Epithelial cell of alveolus of lung (primary cell): ENCODE measurements around a stretch of chr1.

DNA sequence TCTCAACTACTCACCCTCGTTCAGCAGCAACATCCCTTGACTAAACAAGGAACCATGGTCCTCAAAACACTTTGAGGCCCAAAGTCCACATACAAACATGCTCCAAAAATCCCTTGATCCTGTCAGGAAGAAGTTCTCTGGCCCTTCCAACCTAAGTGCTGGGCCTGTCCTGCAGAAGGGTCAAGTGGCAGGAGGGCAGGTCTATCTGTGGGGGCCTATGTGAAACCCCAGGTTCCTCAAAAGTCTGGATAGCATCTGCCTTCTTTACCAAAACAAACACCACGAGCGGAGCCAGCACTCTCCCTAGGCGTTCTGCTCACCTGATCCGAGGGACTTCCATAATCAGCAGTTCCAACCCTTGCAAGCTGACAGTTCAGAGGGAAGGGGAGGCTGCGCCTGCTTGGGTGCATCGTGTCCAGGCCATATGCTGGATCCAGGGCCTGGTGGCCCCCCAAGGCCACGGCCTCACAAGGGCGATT, 1.4 kb downstream of the CAPZB start:
- RAMPAGE, long total RNA = no peak
- RRBS = no CpG with 5 or more reads among the region's 9 CpGs

GRCh38 chr1:19755595-19756041, 44.1 kb downstream of the TMCO4 start:
- RAMPAGE, long total RNA = no peak
- RRBS = 95% methylated on average over 3 of the region's 10 CpGs

DNA sequence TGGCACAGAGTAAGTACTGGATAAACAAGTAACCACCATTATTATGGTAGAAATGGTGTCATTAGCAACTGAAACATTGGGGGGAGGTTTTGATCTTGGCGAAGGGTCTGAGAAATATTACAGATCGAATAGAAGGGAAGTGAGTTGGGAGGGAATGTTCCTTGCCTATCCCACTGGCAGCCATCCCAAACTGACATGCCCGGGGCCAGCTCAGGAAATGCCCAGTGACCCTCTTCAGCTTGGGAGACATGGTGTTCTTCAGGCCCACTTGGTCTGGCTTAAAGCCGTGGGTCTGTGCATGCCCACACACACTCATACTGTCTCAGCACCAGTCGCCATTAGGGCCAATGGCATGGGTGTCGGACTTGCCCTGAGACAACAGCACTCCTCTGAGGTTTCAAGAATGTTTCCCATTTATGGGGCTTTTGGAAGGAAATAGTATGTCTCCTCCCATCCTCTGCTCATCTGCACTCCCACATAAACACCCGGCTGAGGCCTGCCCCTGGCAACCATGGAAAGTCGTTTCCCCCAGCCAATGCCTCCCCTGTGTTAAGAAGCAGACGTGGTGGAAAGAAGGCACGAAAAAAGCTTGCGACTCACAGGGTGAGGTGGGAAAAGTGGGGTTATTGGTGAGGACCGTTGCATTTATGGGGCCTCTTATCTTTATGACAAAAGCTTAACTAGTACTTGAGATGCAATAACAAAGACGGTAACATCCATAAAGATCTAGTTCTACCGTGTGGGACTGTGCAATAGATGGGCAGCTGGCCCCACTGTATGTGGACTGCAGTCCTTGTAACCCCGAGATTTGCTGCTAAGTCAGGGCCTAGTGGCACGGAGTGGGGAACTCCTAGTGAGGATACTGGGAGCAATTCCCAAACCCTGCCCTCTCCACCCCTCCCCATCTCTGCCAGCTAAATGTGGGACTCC, 2.0 kb downstream of the RNF186 start:
- RAMPAGE, long total RNA = no peak
- RRBS = no CpG with 5 or more reads among the region's 16 CpGs

- RAMPAGE, long total RNA = no peak
- RRBS = no CpG with 5 or more reads among the region's 5 CpGs
Measured at GRCh38 chr1:19897053-19897579, 14.9 kb downstream of the OTUD3 start.

- RAMPAGE, long total RNA = no peak
- RRBS = no CpG with 5 or more reads among the region's 10 CpGs
Measured at GRCh38 chr1:19908183-19909119, 15.0 kb downstream of the PLA2G2E start.

DNA sequence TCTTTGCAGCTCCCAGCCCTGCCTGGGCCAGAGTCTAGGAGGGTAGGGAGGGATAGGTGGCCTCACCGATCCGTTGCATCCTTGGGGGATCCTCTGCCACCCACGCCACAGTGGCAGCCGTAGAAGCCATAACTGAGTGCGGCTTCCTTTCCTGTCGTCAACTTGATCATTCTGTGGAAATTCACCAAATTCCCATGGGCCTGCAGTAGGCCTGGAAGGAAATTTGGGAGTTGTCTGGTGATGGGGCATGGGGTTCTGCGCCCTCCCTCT, 1.2 kb downstream of the PLA2G2A start:
- RAMPAGE, long total RNA = no peak
- RRBS = no CpG with 5 or more reads among the region's 7 CpGs

DNA sequence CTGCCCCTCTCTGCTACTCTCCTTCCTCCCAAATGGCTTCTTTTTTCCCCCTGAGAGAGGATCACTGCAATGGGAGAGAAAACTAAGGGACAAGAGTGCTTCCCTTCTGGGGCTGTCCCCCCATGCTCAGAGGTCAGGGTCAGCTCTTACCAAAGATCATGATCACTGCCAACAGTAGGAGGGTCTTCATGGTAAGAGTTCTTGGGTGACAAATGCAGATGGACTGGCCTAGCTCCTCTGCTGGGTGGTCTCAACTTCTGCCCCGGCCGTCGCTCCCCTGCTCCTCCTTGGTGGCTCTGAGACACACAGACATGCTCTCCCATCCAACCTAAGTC, 867 bp downstream of the PLA2G2A start:
- RAMPAGE, long total RNA = no peak
- RRBS = no CpG with 5 or more reads among the region's 3 CpGs

DNA sequence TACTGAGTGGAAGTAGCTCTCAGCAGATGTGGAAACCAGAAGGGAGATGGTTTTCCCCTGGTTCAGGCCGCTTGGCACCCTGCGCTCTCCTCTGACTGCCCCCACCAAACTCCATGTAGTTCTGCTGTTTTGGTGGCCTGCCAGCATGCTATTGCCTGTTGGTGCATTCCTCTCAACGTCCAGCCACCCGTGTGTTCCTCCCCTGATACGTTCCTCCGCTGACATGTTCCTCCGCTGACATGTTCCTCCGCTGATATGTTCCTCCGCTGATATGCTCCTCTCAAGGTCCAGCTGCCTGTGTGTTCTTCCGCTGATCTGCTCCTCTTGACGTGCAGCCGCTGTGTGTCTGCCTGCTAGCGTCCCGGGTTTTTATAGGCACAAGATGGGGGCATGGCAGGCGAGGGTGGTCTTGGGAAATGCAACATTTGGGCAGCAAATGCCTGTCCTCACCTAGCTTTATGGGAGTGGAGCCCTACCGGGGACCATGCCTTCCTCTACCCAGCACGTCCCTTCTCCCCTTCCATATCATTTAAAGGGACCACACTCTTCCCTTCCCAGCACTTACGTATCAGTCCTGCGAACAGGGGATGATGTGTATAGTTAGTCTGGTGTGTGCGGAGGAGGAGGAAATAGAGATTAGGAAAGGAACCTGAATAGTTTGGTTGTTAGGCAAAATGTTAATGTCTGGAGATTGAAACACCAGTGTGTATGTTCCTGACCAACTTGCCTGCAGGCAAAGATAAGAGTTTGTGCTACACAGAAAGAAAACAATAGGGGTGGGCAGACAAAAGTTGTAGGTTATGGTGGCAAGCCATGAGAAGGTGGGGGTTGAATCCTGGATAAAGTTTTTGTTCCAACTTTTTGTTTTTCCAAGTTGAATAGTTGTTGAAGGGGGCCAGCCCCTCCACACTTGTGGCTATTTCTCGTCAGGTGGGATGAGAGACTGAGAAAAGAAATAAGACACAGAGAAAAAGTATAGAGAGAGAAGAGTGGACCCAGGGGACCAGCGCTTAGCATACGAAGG, 40.5 kb upstream of the PLA2G5 start:
- RAMPAGE, long total RNA = no peak
- RRBS = no CpG with 5 or more reads among the region's 23 CpGs

GRCh38 chr1:20030461-20030951, 39.5 kb upstream of the PLA2G5 start:
- RAMPAGE, long total RNA = no peak
- RRBS = no CpG with 5 or more reads among the region's 5 CpGs

DNA sequence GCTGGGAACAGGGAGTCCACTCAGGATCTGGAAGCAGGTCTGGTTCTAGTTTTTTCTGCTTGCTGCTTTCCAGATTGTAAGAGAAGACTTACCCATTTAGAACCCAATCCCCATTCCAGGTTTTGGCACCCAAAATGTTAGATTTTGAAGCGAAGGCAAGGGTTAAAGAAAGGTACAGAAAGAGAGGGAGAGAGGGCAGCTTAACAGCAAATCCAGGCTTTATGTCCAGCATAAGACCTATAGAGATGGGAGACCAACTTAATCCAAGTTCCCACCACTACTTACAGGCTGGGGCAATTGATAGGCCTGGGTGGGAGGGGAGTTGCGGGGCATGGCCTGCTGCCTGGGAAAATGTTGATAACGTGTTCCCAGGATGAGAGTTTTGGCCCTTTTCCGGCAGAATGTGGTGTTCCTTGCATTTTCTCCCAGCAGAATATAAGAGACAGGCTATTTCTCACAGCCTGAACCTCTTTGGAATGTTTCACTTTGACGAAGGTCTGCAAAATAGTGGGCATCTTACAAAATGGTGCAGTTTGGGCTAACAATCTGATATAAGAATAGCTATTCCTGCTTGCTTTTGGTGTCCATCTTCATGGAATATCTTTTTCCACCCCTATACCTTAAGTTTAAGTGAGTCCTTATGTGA, 34.9 kb upstream of the PLA2G5 start:
- RAMPAGE, long total RNA = no peak
- RRBS = no CpG with 5 or more reads among the region's 5 CpGs

DNA sequence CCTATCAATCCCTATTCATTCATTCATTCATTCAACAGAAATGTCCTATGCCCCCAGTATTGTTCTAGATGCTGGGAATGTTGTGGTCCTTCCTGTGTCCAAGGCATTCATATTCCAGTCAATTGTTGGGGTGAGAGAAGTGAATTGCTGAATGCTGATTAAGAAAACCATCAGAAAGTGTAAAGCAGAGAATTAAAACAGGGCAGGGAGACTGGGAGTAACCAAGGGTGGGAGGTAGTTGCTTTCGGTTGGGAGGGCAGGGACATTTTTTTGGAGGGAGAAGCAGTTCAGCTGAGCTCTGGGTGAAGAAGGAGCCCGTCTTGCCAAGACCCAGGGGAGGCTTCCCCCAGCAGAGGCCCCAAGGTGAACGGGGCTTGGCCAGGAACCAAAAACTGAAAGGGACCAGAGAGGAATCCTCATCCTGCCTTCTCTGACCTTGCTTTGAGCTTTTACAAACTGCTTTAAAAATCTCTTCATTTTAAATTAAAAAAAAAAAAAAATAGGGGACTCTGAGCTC, 10.7 kb downstream of the PLA2G2D start:
- RAMPAGE, long total RNA = no peak
- RRBS = no CpG with 5 or more reads among the region's 3 CpGs

- RAMPAGE, long total RNA = no peak
- RRBS = no CpG with 5 or more reads among the region's 14 CpGs
Measured at GRCh38 chr1:20182950-20183435, 2.9 kb upstream of the UBXN10 start.

GRCh38 chr1:20302010-20302448, 11.4 kb downstream of the VWA5B1 start:
- RAMPAGE, long total RNA = no peak
- RRBS = no CpG with 5 or more reads among the region's 3 CpGs

GRCh38 chr1:20473023-20473847, 12.8 kb downstream of the CAMK2N1 start:
- RAMPAGE, long total RNA = no peak
- RRBS = no CpG with 5 or more reads among the region's 26 CpGs

DNA sequence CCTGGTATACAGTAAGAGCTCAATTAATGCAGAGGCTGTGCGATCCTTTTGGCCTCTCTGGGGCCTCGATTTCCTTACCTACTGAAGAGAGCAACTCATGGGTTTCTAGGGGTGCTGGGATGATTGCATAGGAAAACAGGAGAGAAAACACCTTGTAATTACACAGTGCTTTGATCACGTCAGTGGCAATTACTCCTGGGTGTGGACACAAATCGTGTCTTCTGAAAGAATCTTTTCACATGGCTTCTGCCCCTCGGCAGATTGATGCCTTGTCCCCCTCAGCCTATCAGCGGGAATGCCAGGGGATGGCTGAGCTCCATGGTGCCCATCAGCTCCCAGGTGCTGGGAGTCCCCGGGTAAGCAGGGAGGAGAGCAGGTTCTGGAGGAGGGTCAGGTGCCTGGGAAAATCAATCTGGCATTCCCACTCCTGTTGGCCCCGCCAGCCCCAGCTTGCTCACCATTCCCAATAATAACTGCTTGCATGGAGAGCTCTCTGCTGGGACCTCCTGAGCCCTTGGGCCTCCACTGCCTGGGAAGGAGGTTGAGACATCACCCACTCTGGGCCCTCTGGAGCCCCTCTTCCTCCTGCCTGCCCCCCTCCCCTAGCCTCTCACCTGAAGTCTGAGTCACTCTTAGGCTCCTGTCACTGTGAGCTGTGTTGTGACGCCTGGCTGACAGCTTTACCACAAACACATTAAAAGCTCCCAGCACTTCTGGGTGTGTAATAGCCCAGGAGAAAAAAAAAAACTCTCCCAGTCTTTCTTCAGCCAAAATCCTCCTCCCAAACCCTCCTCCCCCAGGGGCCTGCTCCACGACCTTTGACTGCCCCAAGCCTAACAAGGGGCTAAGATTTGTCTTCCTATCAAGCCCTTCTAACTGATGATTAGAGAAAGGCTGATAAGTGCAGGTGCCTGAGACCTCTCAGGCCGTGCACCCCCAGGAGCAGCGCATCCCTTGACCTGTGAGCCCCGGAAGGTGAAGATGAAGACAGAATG, 4.9 kb downstream of the CAMK2N1 start:
- RAMPAGE, long total RNA = no peak
- RRBS = no CpG with 5 or more reads among the region's 13 CpGs

GRCh38 chr1:20486588-20487781, 975 bp upstream of the CAMK2N1 start:
- RAMPAGE, long total RNA = no peak
- RRBS = 2% methylated on average over 17 of the region's 44 CpGs

- RAMPAGE, long total RNA = no peak
- RRBS = no CpG with 5 or more reads among the region's 7 CpGs
Measured at GRCh38 chr1:20604613-20605156, 15.8 kb downstream of the CDA start.

GRCh38 chr1:20618427-20619036, 14.7 kb upstream of the PINK1 start:
- RAMPAGE, long total RNA = no peak
- RRBS = no CpG with 5 or more reads among the region's 10 CpGs

DNA sequence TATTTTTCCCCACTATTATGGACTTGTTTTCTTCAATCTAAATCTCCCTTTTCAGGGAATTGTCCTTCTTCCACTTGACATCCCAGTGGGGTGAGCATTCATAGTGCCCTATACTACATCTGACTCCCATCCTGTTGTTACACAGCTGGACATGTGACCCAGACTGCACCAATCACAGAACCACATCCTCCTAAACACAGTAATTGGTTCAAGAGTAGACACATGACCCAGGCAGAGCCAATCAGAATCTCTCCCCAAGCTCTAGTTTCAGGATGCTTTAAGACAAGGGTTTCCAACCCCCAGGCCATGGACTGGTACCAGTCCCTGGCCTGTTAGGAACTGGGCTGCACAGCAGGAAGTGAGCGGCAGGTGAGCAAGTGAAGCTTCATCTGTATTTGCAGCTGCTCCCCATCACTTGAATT, 5.6 kb upstream of the DDOST start:
- RAMPAGE, long total RNA = no peak
- RRBS = no CpG with 5 or more reads among the region's 1 CpG

DNA sequence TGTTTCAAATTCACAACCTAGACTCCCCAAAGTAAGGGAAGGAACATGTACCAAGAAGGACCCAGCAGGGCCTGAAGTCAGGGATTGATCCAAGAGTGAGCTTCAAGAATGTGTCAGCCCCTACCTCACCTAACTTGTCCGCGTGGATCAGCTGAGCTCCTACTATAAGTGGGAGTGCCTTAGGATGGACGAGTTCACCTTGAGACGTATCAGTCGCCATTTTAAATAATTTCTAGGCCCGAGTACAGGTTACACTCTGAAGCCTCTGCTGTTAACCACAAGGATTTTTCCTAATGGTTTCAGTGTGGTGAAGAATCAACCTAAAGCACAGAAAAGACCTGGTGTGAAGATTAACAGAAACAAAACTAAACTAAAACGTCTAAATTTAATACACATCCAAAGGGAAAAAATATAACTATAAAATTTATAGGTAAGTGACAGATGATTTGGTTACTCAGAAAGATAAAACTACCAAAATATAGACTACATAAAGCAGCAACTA, 6.8 kb downstream of the HP1BP3 start:
- RAMPAGE, long total RNA = no peak
- RRBS = no CpG with 5 or more reads among the region's 7 CpGs